Measurements from ENCODE around the genes TCF20 and A4GALT.

DNA sequence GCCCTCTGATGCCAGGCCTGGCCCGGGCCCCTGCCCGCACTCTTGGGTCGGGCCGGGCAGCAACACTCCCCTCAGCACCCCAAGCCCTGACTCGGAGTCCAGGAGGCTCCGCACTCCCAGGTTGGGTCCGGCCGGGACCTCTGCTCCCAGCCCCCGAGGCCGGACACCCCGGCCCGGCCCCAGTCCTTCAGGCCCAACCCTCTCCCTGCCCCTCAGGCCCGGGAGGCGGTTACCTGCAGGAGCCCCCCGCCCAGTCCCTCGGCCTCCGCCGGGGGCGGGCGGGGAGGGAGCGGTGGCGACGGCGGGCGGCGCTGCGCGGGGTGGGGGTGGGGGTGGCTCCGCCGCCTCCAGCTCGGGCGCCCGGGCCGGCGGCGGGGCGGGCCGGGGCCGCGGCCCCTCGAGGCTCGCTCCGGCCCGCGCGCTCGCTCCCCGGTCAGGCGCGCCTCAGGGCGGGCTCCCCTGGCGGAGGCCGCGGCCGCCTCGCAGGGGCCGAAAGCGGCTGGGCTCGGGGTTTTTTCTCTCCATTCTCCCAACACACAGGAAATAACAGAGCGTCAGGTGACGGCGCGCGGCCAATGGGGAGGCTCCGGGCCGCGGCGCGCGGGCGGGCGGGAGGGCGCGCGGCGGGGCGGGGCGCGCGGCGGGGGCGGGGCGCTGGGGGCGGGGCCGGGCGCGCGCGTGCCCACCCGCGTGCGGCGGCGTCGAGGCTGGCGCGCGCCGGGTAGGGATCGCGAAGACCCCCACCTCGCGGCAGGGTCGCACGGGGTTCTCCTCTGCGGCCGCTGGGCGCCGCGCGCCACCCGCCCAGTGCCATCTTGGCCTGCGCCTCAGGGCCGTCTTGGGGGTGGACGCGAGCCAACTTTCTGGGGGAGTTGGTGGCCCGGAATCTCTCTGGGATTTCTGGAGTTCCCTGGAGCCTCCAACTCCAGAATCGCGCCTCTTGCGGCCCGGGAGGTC is at the start of gene TCF20:
Gene TCF20, minus strand, starts transcription at position 548 of the 957 bp plus-strand sequence.
- RRBS: 3% methylated on average over 43 of the region's 121 CpGs

DNA sequence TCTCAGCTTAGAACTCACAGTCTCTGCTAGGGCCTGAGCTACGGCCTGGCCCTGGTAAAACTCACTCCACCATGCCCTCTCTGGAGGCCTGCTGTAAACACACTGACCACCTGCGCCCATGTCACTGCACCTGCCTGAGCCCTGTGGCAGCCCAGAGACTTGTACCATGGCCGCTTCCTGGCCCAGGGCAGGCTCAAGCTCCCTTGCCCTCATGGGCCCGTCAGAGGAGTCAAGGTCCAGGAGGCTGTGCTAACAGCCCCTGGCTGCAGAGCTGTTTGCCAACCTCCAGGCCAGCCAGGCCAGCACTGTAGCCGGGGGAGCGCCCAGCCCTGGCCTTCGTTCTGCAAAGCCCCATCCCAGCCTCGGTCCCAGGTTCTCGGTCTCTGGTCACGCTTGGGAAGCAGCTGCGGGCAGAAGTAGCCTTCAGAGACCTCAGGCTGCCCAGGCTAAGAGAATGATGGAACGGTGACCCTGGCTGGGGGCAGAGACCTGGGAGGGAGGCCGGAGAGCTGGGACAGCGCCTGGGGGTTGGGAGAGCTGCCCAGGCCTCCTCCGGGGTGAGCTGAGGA is 11.8 kb upstream of the TCF20 start:
- RRBS: 12% methylated on average over 3 of the region's 15 CpGs

- RRBS: no CpG with 5 or more reads among the region's 12 CpGs
Observed at GRCh38 chr22:42313854-42314220, 43.4 kb upstream of the TCF20 start.

GRCh38 chr22:42314334-42314726 is 43.9 kb upstream of the TCF20 start:
- RRBS: 31% methylated on average over 2 of the region's 16 CpGs

DNA sequence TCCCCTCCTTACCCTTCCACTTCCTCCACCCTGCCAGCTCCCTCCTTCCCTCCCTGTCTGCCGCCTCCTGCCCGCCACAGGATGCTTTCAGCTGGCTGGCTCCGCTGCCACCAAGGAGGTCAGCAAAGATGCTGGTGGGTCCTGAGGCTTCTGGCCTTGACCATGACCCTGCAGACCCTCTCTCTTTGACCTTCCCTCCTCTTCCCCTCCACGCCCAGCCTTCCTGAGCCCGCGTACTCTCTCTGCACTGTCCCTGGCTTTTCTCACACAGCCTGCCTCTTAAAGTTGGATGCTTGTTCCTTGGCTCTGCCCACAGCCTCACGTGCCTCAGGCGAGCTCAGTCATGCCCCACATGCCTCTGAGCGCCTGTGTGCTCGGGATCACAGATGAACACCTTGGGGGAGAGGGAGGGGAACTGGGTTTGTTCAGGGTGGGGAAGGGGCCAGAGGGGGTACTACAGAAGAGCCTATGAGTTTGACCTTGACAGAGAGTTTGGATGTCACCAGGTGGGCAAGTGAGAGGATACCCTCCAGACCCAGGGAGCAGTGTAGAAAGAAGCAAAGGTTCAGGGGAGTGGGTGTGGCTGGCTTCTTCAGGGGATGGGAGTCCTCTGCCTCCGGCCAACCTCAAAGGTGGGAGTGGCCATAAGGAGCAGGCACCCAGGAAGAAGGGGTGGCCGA is 6.6 kb downstream of the NFAM1 start:
- RRBS: no CpG with 5 or more reads among the region's 12 CpGs

DNA sequence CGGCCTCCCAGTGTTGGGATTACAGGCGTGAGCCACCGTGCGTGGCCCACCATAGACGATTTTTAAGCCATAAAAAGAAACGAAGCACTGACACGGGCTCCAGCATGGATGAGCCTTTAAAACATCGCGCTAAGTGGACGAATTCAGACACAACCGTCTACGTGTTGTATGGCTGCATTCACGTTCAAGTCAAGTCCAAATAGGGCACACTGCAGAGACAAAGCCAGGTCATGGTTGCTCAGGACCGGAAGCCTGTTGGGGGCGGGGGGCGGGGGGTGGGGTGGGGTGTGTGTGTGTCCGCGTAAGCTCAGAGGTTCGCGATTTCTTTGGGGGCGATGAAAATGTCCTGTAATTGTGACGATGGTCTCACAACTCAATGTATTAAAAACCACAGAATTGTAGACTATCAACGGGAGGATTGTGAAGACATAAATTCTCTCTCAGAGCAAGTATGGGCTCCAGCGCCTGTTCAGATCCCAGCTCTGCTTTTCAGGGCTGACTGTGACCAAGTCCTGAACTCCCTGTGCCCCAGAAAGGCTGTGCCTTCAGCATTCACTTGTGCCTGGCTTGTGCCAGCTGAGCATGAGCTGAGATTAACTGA is 18.0 kb downstream of the SERHL2 start:
- RRBS: no CpG with 5 or more reads among the region's 24 CpGs

DNA sequence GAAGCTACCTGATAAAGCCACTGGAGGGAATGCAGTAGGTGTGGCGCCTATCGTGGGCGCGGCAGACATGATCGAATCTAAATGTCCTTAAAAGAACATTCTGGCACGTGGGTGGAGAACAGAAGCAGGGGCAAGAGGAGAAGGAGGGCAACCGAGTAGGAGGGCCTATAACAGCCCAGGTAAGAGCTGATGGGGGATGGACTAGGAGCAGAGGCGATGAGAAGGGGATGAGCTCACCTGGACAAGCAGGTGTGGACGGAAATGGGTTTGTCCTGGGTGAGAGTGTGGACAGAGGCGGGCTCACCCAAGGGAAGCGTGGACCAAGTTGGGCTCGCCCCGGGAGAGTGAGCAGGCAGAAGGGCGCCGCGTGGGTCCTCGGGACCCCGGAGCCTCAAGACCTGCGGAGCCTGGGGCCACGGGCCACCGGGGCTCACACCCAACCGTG is 27.7 kb downstream of the SERHL2 start:
- RRBS: no CpG with 5 or more reads among the region's 22 CpGs

GRCh38 chr22:42613900-42614727 is 569 bp downstream of the POLDIP3 start:
- RRBS: 2% methylated on average over 7 of the region's 57 CpGs

DNA sequence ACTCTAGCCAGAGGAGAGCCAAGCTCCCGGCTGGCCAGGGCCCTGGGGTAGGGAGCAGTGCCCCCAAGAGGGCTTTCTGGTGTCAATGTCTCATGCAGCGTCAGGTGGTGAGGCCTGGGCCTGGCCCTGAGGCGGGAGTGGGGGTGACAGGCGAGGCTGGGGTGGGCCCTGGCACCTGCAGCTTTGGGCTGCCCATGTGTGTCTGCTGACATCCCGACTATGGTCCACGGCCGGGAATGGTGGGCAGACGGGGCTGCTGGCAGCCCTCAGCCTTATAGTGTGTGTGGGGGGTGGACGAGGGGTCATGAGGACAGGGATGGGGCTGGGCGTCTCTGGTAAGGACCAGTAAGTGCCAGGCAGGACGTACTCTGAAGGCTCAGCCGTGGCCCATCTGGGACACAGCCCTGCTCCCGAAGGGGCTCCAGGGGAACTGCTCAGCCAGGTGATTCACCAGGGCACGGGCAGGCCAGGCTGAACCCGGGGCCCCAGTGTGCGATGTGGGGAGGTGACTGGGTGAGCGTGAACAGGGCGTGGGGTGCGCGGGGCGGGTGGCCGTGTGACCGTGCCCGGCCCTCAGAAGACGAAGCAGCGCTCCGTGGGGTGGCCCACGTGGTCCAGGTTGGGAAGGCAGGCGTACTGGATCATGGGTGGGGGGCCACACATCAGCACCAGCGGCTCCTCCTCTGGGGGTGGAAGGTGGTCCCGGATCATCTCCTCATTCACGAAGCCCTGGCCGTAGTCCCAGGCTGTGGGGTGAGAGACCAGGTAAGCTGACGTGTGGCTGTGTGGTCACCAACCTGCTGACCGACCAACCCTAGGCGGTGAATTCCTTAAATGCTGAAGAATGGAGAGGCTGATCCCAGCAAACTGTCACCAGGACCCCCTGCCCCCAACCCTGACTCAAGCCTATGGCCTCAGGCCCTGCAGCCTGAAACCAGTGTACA is 4.8 kb upstream of the POLDIP3 start:
- RRBS: 100% methylated on average over 6 of the region's 36 CpGs

GRCh38 chr22:42649933-42650251 is 700 bp upstream of the CYB5R3 start:
- RRBS: no CpG with 5 or more reads among the region's 7 CpGs

- RRBS: 2% methylated on average over 15 of the region's 57 CpGs
Observed at GRCh38 chr22:42720710-42721121, at the start of gene A4GALT. A4GALT (minus strand) TSS chr22:42720870.

GRCh38 chr22:42794275-42794574 is 62.8 kb downstream of the ARFGAP3 start:
- RRBS: no CpG with 5 or more reads among the region's 3 CpGs

GRCh38 chr22:42797050-42797570 is 60.0 kb downstream of the ARFGAP3 start:
- RRBS: no CpG with 5 or more reads among the region's 6 CpGs

GRCh38 chr22:42868757-42869388 is 11.8 kb upstream of the ARFGAP3 start:
- RRBS: no CpG with 5 or more reads among the region's 17 CpGs

- RRBS: no CpG with 5 or more reads among the region's 4 CpGs
Observed at GRCh38 chr22:42879706-42879936, 22.5 kb upstream of the ARFGAP3 start.

- RRBS: no CpG with 5 or more reads among the region's 8 CpGs
Observed at GRCh38 chr22:42888014-42888647, 31.1 kb upstream of the ARFGAP3 start.

- RRBS: no CpG with 5 or more reads among the region's 11 CpGs
Observed at GRCh38 chr22:42895509-42896203, 38.6 kb upstream of the ARFGAP3 start.

DNA sequence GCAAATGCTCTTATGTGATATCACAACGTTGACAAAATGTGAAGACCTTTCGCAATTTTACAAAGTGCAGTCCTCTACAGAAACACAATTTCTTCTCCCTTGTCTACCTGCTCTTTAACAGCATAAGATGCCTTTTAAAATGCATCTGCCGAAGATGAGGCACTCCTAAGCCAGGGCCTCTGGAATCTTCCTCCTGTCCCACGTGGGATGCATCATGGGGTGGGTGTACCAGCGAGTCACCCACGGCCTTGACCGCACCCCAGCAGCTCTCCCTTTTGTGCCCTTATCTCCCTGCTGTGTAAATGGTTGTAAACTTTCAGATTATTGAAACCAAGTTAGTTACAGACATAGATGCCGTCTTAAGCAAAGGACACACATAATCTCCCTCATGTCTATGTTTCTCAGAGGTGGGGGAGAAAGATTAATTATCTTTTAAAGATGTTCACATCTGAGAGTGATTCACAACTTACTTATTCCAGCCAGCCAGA is 11.3 kb downstream of the PACSIN2 start:
- RRBS: no CpG with 5 or more reads among the region's 8 CpGs

- RRBS: 2% methylated on average over 8 of the region's 29 CpGs
Observed at GRCh38 chr22:43015300-43015887, 445 bp upstream of the PACSIN2 start.

DNA sequence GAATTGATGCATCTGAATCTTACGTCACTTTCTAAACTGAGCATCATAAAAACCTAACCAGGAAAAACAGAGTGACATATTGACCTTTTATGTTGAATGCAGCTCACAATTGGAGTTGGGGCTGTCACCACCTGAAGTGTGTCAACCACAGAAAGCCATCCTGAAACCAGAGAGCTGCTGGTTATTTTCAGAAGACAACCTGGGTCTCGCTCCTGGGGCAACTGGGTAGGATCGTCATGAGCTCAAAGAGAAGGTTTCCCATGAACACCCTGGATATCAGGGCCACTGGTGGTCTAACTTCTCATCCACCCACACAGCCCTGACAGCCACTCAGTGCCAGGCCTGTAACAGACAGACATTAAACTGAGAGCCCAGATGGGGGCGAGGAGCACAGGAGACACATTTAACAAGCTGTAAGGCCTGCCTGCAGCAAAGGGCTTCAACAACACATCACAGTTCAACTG is 3.0 kb downstream of the TTLL1 start:
- RRBS: no CpG with 5 or more reads among the region's 4 CpGs